ENCODE results near the genes SRSF2 and SEC14L1.

GRCh38 chr17:76672381-76672883 is 28.9 kb upstream of the ST6GALNAC1 start:
- PRO-cap: unidirectional peak, minus-strand start at chr17:76672524
- RAMPAGE, long total RNA, 2 experiments: no peak in any of the 2 experiments

GRCh38 chr17:76737223-76737458 is at the start of gene SRSF2:
SRSF2 (minus strand) TSS chr17:76737331.
- PRO-cap: bidirectional peak, plus-strand start at chr17:76737501, minus-strand start at chr17:76737331
- RAMPAGE, long total RNA, 2 experiments: start-site peak on the minus strand in 2 of 2 experiments, at chr17:76737327-76737336 at its widest, 68 to 100 reads per replicate

- PRO-cap: no peak
- RAMPAGE, long total RNA, 2 experiments: no peak in any of the 2 experiments
These were observed 129.1 kb downstream of the MGAT5B start for GRCh38 chr17:76997213-76997708.

GRCh38 chr17:77088342-77089696 is 52.0 kb upstream of the SEC14L1 start:
- PRO-cap: bidirectional peak, plus-strand start at chr17:77088666, minus-strand start at chr17:77088617; unidirectional peak, plus-strand start at chr17:77089305
- RAMPAGE, long total RNA, 2 experiments: start-site peak on the plus strand in 1 of 2 experiments, at chr17:77088641-77088815 at its widest, 51 reads per replicate

- PRO-cap: no peak
- RAMPAGE, long total RNA, 2 experiments: no peak in any of the 2 experiments
These were observed 18.9 kb upstream of the SEC14L1 start for GRCh38 chr17:77121775-77122310.

DNA sequence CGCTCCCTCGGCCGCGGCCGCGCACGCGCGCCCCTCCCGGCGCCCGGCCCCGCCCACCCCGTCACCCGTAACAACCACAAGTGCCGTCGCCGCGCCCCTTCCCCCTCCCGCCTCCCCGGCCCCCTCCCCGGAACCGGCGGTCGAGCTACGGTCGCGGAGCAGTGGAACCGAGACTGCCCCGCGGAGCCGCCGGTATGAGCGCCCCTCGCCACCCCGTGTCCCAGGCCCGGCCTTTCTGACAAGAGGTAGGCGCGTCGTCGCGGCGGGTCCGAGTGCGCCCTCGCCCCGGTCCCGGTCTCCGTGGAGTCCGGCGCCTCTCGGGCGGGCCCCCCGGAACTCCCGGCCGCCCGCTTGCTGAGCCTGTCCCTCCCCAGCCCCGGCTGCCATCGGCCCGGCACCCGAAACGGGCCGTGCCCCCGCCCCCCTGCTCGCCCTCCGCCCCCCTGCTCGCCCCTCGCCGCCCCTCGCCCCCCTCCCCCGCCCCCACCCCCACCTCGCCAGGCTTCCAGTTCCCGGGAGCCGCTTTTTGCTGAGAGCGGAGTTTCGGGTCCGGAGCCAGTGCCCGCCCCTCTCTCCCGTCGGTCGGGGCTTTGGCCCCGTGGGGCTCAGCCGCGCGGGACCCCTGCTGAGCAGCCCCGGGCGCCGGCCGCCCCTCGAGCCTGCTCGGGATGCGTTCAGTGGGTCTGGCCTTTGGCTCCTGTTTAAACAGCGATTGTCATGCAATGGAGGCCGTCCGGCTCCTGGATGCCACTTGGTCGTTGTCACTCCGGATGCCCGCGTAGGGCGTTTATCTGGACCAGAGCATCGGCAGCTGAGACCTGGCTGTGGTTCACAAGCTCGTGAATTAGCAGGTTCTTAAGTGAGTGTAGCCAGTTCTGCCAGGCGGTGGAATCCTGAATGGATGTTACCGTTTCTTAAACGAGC is at the start of gene SEC14L1:
Gene SEC14L1, plus strand, starts transcription at position 107 of the 924 bp plus-strand sequence.
- PRO-cap: bidirectional peak, plus-strand start at position 130 of the sequence, minus-strand start outside the sequence; bidirectional peak, plus-strand start at position 532 of the sequence, minus-strand start at position 378 of the sequence; bidirectional peak, plus-strand start at position 858 of the sequence, minus-strand start at position 763 of the sequence
- RAMPAGE, long total RNA, 2 experiments: start-site peak on the plus strand in 1 of 2 experiments, centred at position 117 of the sequence, 142 reads per replicate

- PRO-cap: bidirectional peak, plus-strand start at chr17:77147075, minus-strand start at chr17:77147064
- RAMPAGE, long total RNA, 2 experiments: no peak in any of the 2 experiments
These were observed 6.1 kb downstream of the SEC14L1 start for GRCh38 chr17:77146803-77147369.

GRCh38 chr17:77170111-77170421 is 29.3 kb downstream of the SEC14L1 start:
- PRO-cap: no peak
- RAMPAGE, long total RNA, 2 experiments: no peak in any of the 2 experiments

- PRO-cap: no peak
- RAMPAGE, long total RNA, 2 experiments: no peak in any of the 2 experiments
These were observed 47.3 kb downstream of the SEC14L1 start for GRCh38 chr17:77188111-77188504.

DNA sequence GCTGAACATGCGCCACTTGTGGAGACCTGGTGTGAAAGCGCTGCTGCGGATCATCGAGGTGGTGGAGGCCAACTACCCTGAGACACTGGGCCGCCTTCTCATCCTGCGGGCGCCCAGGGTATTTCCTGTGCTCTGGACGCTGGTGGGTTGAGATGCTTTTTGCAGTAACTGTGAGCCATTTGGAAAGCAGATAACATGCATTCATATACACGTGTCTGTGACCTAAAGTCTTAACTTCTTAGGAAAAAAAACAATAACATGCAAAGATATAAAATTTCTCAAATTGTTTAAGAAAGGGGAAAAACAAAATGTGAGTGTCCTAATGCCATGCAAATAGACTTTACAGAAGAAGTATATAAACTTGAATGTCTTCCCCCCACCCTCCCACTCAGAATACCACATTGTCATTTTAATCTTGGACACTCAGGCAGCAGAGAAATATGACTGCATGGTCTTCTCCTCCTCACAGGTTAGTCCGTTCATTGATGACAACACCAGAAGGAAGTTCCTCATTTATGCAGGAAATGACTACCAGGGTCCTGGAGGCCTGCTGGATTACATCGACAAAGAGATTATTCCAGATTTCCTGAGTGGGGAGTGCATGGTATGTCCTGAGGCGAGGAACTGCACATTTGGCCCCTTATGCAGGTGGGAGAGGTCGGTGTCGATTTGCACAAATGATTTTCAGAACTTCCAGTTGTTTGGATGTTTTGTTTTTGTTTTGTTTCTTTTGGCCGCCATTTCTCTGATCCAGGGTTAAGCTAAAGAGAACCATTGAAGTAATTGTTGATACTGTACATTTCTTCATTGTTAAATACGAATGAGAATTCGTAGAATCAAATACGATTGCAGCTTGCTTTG is 65.7 kb downstream of the SEC14L1 start:
- PRO-cap: no peak
- RAMPAGE, long total RNA, 2 experiments: no peak in any of the 2 experiments

- PRO-cap: no peak
- RAMPAGE, long total RNA, 2 experiments: no peak in any of the 2 experiments
These were observed 34.3 kb upstream of the SEPTIN9 start for GRCh38 chr17:77246836-77247569.

- PRO-cap: no peak
- RAMPAGE, long total RNA, 2 experiments: no peak in any of the 2 experiments
These were observed 25.9 kb upstream of the SEPTIN9 start for GRCh38 chr17:77255329-77255923.

DNA sequence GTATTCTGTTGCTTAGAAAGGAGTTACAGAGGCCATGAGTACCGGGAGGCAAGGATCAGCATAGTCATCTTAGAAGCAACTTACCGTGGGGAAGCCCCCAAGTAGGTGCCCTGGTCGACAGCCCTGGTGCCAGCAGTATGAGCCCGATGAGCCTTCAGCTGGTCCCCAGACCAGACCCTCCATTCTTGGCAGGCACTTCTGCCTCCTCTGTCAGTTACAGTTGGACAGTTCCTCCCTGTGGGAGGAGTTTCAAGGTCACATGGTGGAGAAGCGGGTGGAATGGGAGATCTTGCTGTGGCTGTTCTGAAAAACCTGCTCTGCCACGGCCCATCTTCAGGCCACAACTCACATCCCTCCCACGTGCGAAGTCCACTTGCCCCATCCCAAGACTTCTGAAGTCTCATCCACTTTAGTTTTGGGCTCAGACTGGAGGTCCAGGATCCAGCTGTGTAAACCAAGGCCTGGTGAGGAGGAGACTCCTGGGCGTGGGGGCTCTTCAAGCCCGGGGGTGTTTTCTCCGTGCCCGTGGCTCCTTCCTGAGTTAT is 7.1 kb upstream of the SEPTIN9 start:
- PRO-cap: no peak
- RAMPAGE, long total RNA, 2 experiments: no peak in any of the 2 experiments

DNA sequence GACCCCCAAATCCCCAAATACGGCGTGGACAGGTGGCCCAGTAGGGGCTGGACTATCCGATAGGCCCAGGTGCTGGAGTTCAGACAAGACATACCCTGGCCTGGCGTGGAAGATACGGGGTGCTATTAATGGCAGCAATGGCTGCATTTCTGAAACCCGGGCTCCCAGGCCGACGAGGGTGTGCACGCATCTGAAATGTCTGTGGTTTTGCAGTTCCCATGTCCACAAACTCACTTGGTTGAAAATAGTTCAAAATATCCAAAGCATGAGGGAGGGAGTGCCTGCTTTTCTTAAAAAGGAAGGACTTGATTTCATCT is 90.2 kb downstream of the SEPTIN9 start:
- PRO-cap: no peak
- RAMPAGE, long total RNA, 2 experiments: no peak in any of the 2 experiments

- PRO-cap: no peak
- RAMPAGE, long total RNA, 2 experiments: no peak in any of the 2 experiments
These were observed 167.8 kb downstream of the SEPTIN9 start for GRCh38 chr17:77448987-77449599.

DNA sequence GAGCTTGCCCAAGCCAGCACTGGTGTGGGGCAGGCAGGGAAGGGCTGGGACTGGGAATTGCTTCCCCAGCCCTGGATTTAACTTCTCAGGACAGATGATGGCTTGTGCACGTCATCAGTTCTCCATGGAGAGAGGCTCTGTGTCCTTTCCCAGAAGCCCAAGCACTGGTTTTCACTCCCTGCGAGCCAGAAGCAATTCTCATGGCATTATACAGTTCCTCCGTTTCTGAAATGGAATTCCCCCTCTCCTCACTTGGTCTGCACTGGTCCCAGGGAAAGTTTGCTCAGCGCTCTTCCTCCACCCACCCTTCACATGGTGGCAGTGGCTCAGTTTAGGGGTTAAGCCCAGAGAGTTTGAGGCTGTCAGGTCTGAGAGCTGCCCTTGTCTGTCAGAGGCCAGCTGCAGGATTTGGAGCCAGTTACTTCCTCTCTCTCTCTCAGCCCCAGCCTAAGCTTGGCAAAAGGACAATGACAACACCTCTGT is 219.7 kb upstream of the TNRC6C start:
- PRO-cap: unidirectional peak, minus-strand start at position 52 of the sequence
- RAMPAGE, long total RNA, 2 experiments: no peak in any of the 2 experiments

GRCh38 chr17:77963363-77963848 is 4.9 kb downstream of the TNRC6C start:
- PRO-cap: no peak
- RAMPAGE, long total RNA, 2 experiments: no peak in any of the 2 experiments

DNA sequence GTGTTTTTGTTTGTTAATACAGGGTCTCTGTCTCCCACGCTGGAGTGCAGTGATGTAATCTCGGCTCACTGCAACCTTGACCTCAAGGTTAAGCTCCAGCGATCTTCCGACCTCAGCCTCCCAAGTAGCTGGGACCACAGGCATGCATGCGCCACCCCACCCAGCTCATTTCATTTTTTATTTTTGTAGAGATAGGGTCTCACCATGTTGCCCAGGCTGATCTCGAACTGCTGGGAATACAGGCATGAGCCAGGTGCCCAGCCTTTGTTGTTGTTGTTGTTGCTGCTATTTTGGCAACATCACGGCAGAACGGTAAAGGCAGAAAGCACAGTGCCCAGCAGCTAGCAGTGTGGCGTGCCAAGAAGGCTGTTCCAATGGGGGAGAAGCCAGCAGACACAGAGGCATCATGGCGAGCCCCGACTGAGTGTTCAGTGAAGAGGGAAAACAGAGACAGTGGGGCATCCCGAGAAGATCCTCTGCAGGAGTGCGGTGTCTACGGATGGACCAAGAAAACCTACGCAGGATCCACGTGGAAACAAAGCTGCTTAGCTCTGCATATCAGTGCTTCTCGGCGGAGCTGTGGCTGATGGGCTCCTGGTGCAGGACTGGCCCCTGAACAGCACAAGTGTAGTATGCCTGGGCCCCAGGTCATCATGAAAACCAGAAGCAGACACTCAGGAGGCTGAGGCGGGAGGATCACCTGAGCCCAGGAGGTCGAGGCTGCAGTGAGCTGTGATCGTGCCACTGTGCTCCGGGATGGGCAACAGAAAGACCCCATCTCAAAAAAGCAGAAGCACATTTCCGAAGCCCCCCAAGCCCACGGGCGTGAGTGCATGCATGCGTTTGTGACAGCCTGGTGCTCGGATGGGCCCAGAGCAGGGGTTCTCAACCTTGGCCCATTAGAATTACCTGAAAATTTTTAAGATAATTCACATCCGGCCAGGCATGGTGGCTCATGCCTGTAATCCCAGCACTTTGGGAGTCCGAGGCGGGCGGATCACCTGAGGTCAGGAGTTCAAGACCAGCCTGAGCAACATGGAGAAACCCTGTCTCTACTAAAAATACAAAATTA is 19.4 kb downstream of the TMC6 start:
- PRO-cap: no peak
- RAMPAGE, long total RNA, 2 experiments: no peak in any of the 2 experiments

DNA sequence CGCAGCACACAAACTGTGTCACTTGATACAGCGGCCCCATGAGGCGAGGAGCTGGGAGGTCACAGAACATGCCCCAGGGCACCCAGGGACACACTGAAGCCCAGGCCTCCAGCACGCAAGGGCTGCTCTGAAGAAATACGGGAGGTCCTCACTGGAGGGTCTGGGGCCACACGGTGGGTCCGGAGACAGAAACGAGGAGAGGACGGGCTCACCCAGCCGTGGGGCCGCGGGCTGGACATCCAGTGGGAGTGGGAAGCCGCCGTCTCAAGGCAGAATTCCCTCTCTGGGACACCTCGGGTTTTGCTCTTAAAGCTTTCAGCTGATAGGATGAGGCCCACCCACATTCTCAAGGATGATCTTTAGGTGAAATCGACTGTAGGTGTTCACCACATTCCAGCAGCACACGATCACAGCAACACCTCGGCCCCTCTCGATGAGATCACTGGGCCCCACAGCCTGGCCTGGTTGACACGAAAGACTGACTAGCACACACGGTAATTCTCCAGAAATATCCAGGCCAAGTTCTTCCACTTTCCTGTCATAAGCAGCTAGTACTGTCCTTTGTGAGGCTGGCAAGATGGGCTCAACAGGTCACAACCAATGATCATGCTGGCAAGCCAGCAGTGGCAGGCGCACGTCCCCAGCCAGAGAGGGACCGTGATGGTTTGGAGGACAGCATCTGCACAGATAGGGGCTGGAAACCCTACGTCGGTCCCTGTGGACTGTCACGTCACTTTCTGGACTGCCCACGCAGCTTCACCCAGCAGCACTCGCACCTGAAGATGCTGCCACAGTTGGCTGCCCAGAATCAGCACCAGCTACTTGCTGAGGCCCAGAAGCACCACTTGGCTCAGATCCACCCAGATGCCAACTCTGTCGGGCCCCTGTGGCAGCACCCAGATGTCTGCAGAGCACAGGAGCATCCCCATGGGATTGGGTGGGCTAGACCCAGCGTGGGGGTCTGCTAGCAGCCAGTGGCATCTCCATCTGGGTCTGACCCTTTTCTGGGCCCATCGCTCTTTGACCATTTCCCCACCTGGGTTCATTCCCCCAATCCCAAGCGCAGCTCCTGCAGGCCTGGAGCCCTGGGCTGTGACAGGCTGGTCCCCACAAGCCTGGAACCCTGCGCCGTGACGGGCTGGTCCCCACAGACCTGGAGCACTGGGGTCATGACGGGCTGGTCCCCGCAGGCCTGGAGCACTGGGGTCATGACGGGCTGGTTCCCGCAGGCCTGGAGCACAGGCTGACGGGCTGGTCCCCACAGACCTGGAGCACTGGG is 17.4 kb downstream of the TMC6 start:
- PRO-cap: no peak
- RAMPAGE, long total RNA, 2 experiments: no peak in any of the 2 experiments

GRCh38 chr17:78125112-78125654 is 3.4 kb downstream of the TMC6 start:
- PRO-cap: no peak
- RAMPAGE, long total RNA, 2 experiments: no peak in any of the 2 experiments